Neural crest cell (in vitro differentiated cells): ENCODE measurements around a stretch of chr12.

- PRO-cap, result no peak
Measured at GRCh38 chr12:95772574-95773173, 17.9 kb downstream of the NTN4 start.

DNA sequence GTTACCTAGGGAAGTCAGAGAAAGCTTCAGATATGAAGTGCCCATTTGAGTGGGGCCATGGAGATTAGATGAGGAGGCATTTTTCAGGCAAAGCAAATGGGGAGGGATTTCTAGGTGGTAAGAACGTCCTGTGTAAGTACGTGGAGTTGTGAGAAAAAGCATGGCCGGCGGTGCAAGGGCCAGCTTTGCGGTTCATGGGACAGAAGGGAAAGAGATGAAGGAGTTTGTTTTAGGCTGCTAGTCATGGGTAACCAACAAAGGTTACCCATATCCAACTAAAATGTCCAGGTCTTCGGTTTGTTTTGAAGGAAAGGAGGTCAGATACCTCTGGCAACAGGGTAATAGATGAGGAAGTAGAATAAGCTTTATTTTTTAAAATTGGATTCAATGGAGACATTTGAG lies 10.1 kb upstream of the SNRPF start:
- PRO-cap, result no peak

- PRO-cap, result no peak
Measured at GRCh38 chr12:95859972-95860355, 1.2 kb downstream of the SNRPF start.

GRCh38 chr12:95966645-95967061 lies 23.5 kb downstream of the AMDHD1 start:
- PRO-cap, result no peak

DNA sequence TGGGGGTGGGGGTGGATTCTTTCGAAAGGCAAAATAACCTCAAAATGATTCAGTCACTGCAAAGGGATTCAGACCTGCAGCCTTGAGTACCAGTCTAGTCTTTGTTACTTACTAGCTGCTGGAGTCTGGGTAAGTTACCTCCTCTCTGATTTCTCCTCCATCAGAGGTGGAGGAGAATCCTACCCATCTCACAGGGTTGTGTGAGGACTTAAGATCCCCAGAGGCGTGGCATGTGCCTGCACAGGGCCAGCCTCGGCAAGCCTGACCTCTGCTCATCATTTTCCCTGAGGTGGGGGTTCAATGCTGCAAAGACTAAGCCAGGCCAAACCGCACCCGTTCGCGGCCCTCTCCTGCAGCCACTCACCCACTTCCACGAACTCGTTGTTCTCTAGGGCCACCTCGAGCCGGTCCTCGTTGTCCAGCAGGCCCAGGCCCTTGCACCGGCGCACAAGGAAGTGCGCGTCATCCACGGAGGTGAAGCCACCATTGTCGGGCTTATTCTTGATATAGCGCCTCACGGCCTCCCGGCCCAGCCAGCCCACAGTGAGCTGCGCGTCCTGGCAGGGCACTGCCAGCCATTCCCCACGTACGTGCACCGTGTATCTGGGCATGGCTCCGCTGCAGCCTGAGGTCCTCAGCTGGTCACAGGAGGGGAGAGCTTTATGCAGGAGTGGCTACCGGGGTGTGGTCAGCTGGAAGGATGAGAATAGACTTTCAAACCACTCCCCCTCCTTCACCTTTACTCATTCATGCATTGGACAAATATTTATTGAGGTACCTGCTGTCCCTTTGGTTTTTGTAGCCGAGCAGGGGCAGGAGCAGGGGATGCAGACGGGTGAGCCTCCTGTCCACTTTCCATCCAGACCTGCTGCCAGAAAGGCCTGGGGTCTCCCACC lies 596 bp downstream of the HAL start:
- PRO-cap, result no peak

DNA sequence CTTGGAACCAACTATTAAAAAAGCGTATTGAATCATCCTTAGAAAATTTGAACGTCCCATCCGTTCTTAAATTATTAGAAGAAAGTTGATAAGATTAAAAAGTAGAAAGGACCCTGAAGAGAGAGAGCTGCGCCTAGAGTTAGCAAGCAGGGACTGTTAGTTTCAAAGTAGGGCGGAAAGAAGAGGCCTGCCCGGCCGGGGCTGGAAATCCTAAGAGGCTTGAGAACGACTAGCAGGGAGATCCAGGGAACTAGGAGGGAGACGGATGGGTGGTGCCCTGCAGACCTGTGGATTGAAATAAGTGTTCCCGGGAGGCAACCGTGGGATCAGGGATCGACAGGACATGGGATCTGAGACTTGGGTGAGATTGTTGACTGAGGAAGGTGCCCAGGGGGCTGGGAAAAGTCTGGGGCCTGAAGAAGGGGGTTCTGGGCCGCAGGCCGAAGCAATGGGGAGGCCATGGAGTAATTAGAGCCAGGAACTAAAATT lies 836 bp downstream of the LTA4H start:
- PRO-cap, result no peak

DNA sequence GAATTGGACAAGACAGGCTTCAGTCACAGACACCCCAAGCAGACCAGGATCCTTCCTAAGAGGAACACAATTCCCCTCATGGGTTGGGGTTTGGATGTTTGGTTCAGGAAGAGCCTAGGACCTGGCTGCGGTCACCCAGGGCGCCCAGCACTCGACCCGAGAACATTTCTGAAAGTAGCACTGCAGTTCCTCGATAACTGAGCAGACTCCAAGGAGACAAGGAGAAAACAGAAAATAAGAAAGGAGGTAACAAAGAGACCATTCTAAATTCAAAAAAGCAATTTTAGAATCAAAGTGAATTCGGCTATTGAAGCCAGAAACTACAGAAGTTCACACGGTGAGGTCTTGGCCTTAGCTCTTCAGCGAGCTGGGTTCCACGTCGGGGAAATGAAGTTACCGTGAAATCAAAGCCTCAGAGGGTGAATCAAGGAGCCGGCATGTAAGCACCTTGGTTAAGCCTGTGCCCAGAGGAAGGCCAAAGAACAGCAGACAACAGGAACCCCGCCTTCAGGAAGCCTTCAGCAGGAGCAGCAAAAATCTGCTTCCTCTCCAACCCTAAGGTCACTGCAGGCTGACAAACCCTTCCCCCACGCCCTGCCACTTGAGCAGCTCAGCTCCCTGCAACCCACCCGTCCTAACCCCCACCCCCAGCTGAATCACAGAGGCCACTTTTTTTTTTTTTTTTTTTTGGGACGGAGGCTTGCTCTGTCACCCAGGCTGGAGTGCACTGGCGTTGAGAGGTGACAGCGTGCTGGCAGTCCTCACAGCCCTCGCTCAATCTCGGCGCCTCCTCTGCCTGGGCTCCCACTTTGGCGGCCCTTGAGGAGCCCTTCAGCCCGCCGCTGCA lies 72.8 kb upstream of the LTA4H start:
- PRO-cap, result no peak

GRCh38 chr12:96170208-96170832 lies 23.9 kb upstream of the ELK3 start:
- PRO-cap, result no peak

DNA sequence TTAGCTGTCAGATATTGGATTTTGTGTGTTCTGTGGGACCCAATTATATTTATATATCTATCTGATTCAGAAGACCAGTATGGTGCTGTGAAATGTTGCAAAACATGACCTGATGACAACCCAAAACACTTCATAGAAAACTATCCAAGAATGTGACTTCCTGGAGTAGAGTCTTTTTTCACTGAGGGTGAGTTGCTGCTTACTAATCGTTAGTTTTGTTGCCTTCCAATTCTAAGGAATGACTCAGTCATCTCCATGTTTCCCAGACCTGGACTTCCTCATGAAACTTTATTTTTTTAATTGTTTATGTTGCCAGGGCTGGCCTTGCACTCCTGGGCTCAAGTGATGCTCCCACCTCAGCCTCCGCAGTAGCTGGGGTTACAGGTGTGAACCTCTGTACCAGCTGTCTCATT lies 3.8 kb downstream of the ELK3 start:
- PRO-cap, result no peak

DNA sequence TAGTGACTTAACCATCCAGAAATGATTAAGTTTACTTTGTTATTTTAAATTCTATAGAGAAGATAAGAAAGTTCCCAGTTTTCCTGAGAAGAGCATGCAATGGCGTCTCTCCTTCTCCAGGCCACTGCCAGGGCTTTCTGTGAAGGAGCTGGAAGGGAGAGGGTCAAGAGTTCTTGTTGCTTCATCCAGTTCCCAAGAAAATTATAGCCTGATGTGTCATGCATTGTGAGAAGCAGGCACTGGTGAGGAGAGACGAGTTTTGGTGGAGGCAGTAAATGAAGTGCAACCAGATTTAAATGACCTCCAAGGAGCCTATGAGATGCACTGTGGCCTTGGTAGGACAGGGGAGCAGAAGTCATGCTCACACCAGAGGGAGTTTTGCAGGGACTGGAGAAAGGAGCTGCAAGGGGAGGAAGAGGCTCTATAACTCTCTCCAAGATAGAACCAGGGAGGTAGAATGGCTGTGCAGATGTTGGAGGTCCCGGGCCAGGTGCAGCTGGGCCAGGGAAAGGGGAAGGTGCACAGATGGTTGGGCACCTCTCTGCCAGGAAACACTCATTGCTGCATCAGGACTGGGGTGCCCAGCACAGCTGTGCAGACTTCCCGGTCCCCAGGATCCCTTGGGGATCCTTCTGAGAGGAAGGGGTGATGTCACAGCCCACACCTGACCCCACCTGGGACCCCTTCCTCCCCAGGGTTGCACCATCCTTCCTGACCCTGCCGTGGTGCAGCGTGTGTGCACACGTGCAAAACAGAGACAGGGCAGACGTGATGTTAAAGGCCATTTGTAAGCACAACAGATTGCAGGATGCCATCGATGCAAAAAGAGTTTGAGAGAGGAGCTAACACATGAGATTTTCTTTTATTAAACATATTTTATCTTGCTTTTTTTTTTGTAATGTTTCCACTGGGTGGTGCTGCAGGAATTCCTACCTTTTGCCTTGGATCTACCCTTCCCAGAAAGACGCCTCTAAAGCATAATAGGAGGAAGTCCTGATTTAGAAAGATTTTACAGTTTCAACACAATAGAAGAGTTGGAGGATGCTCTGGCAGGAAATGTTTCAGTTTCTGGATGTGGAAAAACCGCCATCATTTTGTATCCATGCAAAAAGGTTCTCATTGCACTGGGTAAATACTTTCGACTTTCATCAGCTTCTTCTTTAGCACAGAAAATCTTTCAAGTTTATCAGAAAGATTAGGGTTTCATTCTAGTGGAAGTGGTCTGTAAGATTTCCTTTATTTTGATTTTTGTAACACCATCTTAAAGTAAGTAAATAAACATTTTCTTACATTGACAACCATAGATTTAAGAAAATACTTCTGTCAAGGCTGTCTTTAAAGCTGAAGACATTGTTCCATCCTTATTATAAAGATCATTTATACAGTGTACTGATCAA lies 14.7 kb downstream of the ELK3 start:
- PRO-cap, result no peak

GRCh38 chr12:96219552-96220252 lies 25.5 kb downstream of the ELK3 start:
- PRO-cap, result no peak

DNA sequence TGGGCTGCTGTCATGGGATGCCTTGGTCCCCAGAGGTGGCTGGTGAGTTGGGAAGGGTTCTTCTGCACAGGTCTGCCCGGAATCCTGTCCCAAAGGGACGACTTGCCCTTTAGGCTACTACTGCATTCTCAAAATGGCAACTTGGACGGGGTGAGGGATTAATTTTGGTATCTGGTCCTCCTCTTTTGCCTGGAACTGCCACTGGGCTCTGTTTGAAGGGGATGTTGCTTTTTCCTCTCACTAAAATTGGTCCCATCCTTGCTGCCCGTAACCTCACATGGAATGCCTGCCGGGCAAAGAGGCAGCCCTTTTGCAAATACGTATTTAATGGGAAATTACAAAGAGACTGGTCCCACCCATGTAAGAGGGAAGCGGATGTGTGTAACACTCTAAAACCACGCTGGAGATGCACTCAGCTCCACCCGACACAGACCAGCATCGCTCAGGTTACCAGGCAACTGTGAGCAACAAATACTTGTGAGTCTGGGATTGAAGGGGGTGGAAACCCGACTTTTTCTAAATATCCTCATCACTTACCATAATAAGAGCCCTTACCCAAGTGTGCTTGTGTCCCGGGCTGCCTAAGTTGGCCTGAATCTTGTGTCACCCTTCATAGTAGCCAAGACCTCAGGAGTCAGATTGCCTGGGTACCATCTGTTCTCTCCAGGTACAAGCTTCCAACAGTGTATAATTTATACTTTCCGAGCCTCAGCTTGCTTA lies 47.6 kb downstream of the ELK3 start:
- PRO-cap, result no peak

DNA sequence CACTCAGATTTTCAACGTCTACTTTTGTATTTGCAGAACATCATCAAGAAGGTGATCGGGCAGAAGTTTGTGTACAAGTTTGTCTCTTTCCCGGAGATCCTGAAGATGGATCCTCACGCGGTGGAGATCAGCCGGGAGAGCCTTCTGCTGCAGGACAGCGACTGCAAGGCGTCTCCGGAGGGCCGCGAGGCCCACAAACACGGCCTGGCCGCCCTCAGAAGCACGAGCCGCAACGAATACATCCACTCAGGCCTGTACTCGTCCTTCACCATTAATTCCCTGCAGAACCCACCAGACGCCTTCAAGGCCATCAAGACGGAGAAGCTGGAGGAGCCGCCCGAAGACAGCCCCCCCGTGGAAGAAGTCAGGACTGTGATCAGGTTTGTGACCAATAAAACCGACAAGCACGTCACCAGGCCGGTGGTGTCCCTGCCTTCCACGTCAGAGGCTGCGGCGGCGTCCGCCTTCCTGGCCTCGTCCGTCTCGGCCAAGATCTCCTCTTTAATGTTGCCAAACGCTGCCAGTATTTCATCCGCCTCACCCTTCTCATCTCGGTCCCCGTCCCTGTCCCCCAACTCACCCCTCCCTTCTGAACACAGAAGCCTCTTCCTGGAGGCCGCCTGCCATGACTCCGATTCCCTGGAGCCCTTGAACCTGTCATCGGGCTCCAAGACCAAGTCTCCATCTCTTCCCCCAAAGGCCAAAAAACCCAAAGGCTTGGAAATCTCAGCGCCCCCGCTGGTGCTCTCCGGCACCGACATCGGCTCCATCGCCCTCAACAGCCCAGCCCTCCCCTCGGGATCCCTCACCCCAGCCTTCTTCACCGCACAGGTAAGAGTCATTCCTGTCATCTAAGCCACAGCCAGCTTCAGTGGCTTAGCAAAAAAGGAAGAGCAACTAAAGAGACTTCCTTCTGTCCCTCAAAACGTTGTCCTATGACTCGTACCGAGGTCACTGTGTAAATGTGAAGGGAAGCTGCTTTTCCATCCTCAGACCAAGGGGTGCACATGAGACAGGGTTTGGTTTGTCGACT lies 53.0 kb downstream of the ELK3 start:
- PRO-cap, result no peak

- PRO-cap, result no peak
Measured at GRCh38 chr12:96263147-96264174, 69.3 kb downstream of the ELK3 start.

DNA sequence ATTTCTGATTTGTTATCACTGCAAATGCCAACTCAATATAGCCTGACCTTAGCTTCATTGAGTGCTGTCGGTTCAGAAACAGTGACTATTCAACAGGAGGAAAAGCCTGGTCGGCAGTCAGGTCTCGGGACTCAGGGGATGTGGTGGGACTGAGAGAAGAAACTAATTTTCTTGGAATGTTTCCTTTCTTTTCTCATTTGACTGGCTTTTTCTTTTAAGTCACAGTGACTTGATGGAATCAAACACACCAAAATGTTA lies 549.7 kb downstream of the NEDD1 start:
- PRO-cap, result no peak

DNA sequence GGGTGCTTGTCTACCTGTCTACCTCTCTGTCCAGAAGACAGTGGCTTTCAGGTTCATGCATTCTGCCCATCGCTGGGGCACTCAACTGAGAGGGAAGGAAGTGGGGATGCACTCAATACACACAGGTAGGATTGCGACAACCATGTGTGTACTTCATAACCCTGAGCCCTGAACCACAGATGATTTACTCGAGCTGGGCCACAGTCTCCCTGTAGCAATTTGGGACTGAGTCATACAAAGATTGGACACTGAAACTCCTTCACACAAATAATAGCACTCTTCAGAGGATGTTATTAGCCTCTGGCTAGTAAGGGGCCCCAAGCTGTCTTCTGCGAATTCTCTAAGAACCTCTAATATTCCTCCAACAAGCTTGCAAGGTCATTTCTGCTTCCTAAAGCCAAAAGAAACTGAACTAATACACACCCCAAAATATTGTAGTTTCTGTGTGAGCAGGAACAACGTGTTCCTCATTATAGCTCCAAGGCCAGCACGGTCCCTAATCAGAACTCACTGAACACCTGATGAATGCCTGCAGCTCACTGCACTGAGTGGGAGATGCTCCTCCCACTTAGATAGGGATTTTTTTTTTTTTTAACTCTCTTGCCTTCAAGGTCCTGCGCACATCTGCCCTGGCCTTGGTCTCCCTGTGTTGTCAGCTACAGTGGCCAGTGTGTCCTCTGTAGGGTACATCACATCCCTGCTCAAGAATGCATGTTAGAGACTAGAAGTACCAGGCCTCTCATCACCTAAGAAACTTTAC lies 44.5 kb upstream of the TMPO start:
- PRO-cap, result no peak

DNA sequence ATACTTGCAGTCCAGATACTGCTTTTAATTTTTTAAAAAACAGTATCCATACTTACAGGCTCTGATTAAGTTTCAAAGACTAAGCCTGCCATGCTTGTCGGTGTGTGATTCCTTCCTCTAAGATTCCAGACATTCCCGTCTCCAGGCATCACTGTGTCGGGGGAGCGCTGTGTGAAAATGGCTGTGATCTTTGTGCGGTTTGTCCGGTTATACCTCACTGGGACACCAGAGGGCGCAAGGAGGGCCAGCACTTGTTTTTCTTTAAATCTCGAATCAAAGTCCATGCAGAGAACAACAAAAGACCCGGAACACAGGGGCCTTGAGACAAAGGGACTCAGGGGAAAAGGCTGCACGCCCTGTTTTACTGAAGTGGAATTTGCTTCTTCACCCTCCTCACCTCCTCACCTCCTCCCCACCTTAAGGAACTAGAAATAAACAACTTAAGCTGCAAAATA lies 24.4 kb upstream of the TMPO start:
- PRO-cap, result bidirectional peak, plus-strand start at position 322 of the sequence, minus-strand start at position 173 of the sequence

GRCh38 chr12:98499752-98500470 lies 15.5 kb upstream of the TMPO start:
- PRO-cap, result no peak

DNA sequence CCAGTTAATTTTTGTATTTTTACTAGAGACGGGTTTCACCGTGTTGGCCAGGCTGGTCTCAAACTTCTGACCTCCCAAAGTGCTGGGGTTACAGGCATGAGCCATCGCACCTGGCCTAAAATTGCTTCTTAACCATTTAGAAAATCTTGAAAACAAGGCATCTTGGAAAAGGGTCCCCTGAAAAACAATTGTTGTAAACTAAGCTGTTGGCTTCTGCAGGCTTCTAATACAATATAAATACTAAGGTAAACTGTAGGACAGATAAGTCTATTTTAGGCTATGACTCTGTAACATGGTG lies 19.6 kb upstream of the SLC25A3 start:
- PRO-cap, result no peak

- PRO-cap, result no peak
Measured at GRCh38 chr12:98574312-98574759, 19.1 kb upstream of the SLC25A3 start.